Occipital lobe (tissue), 2 donors: ENCODE measurements around the gene EXOC3.

DNA sequence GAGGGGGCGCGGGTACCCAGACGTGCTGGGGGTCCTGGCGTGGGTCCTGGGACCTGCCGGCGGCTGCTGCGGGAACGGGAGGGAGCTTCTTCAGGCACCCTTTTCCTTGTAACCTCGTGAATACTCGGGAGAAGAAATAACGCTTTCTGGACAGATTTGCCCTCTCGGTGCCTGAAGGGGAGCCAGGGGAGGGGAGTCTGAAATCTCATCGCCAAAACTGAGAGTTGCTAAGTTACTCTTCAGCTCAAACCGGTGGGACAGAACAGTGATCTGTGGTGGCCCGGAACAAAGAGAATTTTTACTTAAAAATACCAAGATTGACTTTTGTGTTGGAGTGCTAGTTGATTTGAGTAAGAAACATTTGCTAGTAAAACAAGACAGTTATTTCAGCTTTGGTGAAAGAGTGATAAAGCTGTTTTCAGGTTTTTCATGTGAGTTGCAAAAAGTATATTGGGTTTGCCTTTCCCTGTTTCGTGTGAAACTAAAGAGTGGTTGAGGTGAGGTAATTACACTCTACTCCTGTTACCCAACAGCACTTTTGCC lies 649 bp downstream of the PLEKHG4B start:
- RAMPAGE, long total RNA = no peak

DNA sequence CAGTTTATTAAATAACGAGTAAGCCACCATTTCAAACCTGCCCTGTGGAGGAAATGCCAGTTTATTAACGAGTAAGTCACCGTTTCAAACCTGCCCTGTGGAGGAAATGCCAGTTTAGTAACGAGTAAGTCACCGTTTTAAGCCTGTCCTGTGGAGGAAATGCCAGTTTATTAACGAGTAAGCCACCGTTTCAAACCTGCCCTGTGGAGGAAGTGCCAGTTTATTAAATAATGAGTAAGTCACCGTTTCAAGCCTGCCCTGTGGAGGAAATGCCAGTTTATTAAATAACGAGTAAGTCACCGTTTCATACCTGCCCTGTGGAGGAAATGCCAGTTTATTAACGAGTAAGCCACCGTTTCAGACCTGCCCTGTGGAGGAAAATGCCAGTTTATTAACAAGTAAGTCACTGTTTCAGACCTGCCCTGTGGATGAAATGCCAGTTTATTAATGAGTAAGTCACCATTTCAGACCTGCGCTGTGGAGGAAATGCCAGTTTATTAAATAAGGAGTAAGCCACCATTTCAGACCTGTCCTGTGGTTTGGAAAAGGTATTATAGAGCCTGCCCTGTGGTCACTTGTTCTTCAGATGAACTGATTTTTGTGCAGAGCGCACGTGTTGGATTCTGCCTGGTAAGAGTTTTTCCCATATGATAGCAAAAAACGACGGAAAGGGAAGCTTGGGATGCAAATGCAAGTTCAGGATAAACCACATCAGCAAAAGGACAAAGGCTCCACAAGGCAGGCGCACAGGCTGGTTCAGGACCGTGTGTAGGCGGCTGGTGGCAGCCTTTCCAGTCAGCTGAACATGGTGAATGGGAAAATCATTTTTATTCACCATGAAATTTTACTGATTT lies 18.8 kb upstream of the PDCD6 start:
- RAMPAGE, long total RNA = no peak

- RAMPAGE, long total RNA = no peak
Observed at GRCh38 chr5:263159-263854, 8.1 kb upstream of the PDCD6 start.

- RAMPAGE, long total RNA = no peak
Observed at GRCh38 chr5:310955-311683, 10.4 kb upstream of the AHRR start.

- RAMPAGE, long total RNA = no peak
Observed at GRCh38 chr5:320971-321461, 498 bp upstream of the AHRR start.

GRCh38 chr5:345648-346228 lies 24.2 kb downstream of the AHRR start:
- RAMPAGE, long total RNA = no peak

DNA sequence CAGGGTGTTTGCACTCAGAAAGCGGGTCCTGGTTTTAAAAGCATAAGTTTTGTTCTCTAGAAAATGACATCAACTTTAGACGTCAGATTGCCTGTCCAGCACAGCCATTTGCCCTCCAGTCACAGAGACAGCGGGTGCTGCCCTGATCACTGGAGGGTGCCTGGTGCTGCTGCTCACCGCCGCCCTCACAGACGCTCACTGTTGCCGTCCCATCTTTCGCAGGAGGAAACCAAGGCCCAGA lies 43.7 kb upstream of the EXOC3 start:
- RAMPAGE, long total RNA = no peak

- RAMPAGE, long total RNA = no peak
Observed at GRCh38 chr5:443006-443724, at the start of gene EXOC3. TSS of gene EXOC3 (plus strand) at chr5:443176.

DNA sequence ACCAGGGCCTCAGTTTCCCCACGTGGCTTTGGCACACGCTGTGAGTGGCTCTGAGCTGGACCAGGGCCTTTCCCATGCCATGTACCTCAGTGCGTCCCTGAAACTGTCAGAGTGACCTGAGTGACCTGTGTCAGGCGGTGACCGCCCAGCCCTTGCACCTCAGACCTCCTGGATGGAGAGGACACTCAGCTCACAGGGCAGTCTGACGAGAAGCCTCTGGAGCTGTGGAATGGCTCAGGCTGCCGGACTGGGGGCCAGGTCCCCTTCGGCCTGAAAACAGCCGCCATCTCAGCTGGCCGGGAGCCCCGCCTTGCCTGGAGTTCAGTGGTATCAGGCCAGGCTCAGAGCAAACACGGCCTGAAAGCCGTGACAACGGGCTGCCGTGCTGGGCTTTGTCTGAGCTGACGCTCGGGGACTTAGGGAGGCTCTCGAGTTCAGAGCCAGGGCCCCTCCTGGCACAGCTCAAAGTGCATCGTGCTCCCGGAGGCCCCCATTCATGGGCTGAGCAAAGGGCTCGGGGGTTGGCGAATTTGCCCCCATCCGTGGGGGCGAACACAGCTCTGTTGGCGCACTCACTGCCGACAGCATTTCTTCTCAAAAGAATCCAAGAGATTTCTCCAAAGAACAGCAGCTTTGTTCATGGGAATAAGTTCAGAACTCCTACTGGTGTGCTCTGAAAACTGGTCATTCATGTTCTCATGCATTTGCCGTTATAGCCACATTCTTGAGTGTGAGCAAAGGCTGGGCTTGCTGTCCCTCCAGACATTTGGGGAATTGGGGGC lies 8.4 kb upstream of the SLC9A3 start:
- RAMPAGE, long total RNA = no peak

GRCh38 chr5:646508-647070 lies 34.4 kb downstream of the CEP72 start:
- RAMPAGE, long total RNA = no peak

DNA sequence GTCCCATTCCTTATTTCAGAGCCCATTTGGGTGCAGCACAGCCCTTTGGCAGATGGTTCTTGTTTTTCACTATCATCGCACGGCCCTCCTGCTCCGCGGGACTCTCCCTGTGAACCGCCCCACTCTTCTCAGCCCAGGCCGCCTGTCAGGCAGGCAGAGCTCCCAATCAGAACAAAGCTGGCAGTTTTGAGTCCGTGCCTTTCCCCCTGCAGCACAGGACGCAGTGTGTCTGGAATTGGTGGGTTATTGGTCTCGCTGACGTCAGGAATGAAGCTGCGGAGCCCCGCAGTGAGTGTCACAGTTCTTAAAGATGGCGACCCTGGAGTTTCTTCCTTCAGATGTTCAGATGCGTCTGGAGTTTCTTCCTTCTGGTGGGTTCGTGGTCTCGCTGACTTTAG lies 7.7 kb downstream of the ZDHHC11B start:
- RAMPAGE, long total RNA = no peak

GRCh38 chr5:777203-777997 lies 7.1 kb downstream of the ZDHHC11B start:
- RAMPAGE, long total RNA = no peak

DNA sequence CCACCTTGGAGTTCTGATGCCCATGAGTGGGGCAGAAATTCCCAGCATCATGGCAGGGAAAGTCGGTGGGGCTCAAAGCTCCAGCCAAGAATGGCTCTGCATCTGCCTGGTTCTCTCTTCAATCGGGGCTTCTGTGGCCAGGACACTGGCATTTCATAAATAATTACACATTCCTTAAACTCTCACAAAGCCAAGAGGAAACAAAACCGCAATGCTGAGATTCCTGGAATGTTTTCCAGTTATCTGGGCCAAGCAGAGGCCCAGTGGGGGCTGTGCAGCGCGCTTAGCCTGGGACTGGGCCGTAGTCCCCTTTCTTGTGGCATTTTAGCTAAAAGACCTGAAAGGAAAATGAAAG lies 51.8 kb upstream of the NKD2 start:
- RAMPAGE, long total RNA = no peak

DNA sequence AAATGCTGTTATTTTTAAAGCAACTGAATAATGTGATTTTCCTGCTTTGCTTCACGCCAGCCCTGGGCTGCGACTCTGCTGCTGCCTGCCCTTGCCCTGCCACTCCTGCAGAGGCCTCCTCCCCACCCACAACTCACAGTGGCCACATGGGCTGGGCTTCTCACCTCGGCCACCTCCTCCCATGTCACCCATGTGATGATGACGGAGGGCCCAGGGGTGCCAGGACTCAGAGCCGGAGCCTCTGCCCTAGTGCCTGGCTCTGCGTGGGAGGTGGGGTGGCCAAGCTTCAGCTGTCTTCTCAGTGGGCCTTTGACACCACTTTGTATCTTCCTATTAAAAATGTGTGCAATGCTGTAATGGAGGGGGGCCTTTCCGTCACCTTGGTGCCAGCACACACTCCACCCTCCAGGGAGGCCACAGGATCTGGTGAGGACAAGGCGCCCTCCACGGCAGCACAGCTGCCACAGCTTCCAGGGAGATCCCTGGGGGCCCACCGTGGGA lies 48.0 kb upstream of the NKD2 start:
- RAMPAGE, long total RNA = no peak

- RAMPAGE, long total RNA = no peak
Observed at GRCh38 chr5:996882-997603, 11.6 kb upstream of the NKD2 start.

DNA sequence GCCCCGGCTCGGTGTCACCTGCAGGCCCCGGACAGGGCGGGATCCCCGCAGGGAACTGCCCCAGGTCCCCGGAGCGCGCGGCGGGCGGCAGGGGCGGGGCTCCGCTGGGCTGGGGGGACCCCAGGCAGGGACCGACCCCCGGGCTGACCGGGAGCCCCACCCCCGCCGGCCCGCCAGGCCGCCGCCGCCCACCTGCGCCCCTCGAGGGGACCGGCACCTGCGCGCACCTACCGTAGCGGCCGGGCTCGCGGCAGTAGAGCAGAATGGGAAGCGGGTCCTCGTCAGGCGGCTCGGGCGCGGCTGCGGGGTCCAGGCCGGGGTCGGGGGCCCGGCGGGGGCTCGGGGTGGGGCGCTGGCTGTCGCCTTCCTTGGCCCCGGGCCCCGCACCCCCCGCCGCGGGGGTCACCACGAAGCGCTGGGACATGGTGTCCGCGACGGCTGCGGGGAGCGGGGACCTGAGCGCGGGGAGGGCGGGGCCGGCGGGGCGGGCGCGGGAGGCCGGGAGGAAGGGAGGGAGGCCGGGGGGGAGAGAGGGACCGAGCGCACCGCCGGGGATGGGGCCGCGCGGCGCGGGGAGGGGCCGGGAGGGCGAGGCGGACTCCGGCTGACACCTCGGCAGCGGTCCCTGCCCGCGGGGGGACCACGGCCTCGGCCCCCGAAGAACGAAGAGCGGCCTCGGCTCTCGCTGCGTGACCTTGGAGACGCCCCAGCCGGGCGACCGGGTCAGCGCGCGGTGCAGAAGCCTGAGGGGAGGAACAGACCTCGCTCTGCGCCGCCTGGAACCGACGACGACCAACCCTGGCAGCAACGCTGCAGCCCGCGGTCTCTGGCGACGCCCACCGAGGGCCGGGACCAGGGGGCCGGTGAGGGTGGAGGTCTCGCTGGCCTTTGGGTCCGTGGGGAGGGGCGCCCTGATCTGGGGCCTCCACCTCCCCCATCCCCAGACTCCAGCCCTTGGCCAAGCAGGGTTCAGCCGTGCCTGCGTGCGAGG lies 43.9 kb upstream of the SLC12A7 start:
- RAMPAGE, long total RNA = no peak

DNA sequence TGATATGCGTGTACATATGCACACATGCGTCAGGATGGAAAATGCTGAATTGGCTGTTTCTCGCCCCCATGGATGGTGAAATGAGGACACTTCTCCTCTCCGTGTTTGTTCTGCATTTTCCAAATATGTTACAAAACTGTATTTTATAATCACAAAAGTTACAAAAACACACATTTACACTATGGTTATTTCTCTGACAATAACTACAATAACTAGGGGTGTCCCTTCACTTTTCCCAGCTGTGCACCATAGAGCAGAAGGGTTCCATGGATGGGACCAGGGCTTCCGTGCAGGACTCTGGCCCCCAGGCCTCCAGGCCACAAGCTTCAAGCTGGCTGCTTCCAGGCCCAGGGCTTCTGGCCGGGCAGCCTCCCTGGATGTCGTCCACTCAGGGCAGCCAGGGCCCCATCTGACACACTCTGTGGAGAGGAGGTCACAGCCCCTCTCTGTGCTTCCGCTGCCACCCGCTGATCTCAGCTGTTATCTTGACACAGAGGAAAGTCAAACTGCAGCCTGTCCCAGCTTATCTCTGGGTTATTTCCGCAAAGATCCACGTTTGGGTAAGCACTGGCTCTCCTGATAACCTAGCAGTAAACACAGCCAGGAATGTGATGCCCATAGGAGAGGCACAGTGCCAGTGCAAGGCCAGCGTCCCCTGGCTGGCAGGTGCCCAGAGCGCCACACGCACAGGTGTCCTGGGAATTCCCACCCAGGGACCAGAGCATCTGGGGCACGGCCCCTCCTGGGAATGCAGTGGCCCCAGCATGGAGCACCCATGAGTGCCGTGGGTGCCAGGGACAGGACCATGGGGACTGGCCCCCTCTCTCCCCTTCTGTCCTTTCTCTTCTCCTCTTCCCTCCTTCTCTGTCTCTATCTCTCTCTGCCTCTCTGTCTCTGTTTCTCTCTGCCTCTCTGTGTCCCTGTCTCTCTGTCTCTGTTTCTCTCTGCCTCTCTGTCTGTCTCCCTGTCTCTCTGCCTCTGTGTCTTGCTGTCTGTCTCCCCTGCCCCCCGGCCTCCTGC lies 15.7 kb upstream of the SLC6A19 start:
- RAMPAGE, long total RNA = no peak

DNA sequence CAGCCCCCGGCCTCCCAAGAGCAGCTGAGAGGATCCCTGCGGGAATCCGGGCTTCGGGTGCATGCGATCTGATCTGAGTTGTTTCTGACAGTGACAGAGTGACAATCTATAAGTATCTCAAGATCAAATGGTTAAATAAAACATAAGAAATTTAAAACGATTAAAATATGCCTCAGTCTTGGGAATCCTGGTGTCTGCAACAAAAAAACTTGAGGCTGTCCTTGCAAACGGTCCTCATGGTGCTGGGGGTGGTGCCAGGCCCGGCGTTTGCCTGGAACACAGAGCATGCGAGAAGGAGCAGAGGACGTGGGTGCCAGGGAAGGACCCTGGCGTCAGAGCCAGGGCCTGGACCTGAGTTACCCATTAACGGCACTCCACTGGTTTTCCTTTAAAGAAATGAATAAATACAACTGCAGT lies 221 bp upstream of the SLC6A18 start:
- RAMPAGE, long total RNA = no peak

- RAMPAGE, long total RNA = no peak
Observed at GRCh38 chr5:1251770-1252573, 26.8 kb downstream of the SLC6A18 start.

- RAMPAGE, long total RNA = no peak
Observed at GRCh38 chr5:1344021-1344692, 742 bp downstream of the CLPTM1L start.